Measurements from ENCODE around the gene STOML2.

GRCh38 chr9:34381267-34381969 is 4.7 kb upstream of the MYORG start:
- PRO-cap = no peak

DNA sequence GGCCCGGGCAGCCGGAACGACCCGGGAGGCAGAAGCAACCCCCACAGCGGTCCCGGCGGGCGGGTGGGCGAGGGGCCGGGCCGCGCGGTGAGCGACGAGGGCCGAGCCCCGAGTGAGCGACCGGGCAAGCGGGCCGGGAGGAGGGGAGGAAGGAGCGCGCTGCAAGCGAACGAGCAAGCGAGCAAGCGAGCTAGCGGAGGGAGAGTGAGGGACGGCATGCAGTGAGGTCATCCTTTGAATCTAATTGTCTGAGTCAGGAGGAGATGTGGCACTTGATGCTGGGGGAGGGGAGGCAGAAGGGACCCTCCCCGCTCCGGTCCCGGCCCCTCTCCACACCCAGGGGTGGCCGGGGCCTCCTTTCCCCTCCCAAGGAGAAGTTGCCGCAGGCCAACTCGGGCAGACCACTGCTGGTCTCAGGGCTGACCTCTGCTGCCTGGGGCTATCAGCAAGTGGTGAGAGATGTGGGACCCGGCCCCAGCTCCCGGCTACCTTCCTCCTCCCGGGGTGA is 11.4 kb downstream of the CNTFR start:
- PRO-cap = no peak

DNA sequence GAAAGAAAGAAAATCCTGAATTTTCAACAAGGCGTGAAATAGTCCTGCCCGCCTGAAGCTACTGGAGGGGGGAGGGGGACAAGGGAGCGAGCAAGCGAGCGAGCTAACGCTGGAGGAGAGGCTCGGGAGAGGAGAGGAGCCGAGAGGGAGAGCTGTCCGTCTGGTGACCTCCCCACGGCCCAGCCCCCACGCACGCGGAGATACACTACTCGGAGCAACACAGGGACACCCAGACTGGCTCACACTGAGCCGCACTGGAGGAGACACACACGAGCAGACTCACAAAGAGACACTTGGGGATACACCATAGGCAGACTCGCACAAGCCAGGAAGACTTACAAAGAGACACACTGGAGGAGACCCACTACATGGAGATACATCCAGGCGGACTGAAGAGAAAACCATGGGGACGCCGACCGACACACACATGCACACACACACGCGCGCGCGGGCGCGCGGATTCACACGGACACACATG is 857 bp downstream of the CNTFR start:
- PRO-cap = no peak

GRCh38 chr9:34591611-34592079 is 2.1 kb upstream of the CNTFR start:
- PRO-cap = no peak

- PRO-cap = unidirectional peak, plus-strand start at chr9:34701461; unidirectional peak, plus-strand start at chr9:34701544
These were observed 8.7 kb downstream of the CCL21 start for GRCh38 chr9:34701108-34701769.

DNA sequence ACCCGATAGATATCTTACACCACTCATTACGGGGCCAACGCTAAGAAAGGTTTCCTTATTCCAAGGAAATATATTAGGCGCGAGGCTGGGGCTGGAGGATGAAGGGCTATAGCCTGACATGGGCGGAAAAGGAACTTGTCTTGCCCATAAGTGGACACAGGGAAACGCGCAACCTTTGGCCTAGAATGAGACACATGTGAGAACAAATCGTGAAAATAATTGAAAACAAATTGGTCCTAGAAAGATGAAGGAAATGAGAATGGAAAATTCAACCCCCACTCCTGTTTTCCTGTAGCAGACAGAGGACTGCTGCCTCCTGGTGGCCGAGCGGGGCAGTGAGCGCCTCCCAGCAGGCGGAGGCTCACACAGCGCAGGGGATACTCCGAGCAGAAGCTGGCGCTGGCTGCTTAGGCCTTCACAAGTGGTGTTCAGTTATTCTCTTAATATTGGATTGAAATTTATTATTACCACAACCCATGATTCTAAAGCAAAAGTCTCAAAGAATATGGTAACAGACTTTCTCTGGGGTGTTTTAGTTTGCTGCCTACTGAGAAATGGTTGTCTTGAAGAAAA is 7.9 kb downstream of the CCL21 start:
- PRO-cap = no peak

- PRO-cap = no peak
These were observed 20.2 kb upstream of the PHF24 start for GRCh38 chr9:34937925-34938163.

DNA sequence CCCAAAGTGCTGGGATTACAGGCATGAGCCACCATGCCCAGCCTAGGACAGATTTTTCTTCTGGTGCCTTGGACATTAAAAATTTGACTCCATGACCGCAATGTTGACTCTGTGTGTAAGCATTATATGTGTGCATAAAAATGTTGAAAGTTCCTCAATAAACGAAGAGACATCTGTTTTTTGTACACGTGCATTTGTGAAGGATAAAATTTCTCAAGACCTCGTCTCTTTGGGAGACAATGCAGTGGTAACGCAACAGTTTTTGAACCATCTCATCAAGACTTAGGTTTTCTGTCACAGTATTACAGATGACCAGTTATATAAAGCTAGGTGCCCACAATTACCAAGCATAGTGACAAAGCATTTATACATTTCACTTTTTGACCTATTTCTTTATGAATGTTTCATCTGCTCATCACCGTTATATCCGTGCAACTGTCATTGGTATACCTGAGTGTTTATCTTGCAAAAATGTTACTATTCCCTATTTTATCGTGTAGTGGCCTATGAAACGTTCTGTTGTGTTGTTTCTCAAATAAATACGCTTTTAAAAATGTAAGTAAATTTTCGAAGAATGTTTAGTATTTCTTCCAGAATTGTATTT is 13.2 kb downstream of the C9orf131 start:
- PRO-cap = no peak

- PRO-cap = bidirectional peak, plus-strand start at chr9:35103297, minus-strand start at chr9:35103109
These were observed at the start of gene STOML2 for GRCh38 chr9:35103012-35103930. Gene STOML2, minus strand, starts transcription at chr9:35103131.

- PRO-cap = unidirectional peak, minus-strand start at chr9:35111486; unidirectional peak, minus-strand start at chr9:35111551
These were observed 4.3 kb downstream of the ATOSB start for GRCh38 chr9:35111154-35111975.

DNA sequence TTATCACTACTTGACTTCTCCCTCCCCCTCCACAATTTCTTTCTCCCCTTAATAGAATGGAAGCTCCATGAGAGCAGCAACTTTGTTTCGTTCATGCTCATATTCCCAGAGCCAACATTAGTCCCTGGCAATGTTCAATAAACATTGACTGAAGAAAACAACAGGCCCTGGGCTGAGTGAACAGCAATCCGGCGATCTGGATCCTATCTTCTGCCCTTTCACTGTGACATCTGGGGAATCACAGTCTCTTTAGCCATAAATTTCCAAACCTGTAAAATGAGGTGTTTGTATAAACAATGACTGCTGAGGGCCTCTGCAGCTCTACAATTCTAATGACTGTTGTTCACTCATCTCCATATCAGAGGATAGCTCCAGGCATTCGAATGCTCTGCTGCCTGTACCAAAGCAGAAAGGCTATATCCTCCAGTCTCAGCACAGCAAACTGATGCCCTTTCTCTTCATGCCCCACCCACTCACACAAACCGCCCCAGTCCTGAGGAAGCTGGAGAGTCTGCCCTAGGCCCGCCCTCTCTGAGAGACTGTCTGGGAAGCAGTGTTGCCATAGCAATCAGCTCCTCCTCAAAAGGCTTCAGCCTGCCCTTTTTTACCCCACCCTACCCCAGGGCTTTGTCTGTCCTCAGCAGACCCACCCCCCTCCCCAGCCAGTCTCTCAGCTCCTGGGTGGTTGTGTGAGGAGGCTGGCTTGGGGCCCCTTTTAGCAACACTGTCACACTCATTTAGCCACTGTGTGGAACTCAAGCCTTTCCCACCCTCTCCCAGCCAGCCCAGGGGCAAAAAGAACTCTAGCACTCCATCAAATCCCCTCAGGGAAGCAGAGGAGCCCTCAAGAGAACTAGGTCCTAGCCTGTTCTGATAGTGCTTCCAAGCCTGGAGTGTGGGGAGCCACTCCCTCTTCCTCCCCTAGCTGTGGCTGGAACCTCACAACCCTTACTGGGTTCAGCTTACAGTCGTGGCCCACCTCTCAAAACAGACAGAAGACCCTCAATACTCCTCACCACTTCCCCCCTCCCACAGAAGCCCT is 1.6 kb downstream of the ATOSB start:
- PRO-cap = no peak

DNA sequence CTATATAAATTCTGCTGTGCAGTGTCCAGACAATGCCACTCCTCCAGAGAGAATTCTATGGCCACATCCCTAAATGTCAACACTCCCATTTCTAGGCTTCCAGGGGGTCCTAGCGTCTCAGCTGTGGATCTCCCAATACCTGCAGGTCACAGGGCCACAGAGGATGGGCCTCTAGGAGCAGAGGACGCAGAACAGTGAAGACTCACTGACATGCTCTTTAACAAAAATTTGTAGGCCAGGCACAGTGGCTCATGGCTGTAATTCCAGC is 12.8 kb upstream of the UNC13B start:
- PRO-cap = no peak

DNA sequence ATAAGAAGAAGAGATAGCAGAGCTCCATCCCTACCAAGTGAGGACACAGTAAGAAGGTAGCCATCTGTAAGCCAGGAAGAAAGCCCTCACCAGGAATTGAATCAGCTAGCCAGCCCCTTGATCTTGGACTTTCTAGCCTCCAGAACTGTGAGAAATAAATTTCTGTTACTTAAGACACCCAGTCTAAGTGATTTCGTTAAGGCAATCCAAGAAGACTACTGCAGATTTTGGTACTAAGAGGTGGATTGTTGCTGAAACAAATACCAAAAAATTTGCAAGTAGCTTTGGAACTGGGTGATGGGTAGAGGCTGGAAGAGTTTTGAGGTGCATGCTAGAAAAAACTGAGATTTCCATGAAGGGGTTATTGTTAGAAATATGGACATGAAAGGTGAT is 102.0 kb downstream of the UNC13B start:
- PRO-cap = no peak

DNA sequence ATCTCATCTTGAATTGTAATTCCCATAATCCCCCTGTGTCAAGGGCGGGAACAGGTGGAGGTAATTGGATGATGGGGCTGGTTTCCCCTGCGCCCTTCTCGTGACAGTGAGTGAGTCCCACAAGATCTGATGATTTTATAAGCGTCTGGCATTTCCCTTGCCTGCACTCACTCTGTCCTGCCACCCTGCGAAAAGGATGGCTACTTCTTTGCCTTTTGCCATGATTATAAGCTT is 902 bp upstream of the RUSC2 start:
- PRO-cap = no peak

GRCh38 chr9:35608681-35609822 is 4.0 kb downstream of the TESK1 start:
- PRO-cap = no peak

DNA sequence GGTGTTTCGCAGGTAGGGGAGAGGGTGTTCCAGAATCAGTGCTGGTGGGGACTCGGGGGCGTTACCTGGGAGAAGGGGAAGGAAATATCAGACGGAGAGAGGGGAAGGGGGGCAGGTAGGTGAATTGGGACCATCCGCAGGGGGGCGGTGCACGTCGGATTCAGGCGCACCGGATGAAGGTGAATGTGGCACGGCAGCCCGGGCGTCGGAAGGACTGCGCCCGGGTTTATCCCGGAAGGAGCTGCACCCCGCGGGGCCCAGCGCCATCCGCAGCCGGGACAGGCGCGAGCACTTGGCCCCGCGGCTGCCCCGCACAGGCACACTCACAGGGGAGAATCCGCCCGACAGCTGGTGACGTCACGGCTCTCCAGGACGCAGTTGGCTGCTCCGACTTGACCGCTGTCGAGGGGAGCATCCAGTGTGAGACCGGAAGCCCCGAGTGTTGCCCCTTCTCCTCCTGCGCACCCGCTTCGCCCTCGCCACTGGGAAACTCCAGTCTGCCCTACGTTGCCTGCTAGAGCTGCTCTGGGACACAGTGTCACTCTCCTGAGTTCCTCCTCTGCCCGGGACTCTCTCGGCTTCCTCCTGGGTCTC is 1.3 kb downstream of the CD72 start:
- PRO-cap = no peak

DNA sequence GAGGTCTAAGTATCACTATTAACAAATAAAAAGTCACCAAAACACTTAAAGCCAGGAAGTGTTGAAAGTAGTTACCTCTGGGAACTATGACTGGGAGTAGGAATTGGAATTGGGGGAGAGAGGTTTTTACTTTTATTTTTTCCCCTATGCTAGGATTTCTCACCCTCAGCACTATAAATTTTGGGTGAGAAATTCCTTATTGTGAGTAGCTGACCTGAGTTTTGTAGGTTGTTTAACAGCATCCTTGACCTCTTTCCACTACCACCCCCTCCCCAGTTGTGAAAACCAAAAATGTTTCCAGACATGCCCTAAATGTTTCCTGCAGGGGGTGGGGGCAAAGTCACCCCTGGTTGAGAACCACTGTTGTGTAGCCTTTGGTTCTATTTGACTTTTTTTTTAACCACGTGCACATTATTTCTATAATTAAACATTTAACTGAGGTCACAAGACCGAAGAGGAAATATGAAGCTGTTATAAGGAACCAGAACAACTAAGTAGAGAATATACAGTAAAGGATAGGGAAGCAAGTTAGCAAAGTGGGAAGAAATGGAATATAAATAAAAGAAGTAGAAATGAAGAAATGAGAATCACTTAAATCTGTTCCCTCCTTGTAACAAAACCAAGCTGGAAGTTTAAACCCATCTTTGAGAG is 14.7 kb downstream of the SIT1 start:
- PRO-cap = no peak

DNA sequence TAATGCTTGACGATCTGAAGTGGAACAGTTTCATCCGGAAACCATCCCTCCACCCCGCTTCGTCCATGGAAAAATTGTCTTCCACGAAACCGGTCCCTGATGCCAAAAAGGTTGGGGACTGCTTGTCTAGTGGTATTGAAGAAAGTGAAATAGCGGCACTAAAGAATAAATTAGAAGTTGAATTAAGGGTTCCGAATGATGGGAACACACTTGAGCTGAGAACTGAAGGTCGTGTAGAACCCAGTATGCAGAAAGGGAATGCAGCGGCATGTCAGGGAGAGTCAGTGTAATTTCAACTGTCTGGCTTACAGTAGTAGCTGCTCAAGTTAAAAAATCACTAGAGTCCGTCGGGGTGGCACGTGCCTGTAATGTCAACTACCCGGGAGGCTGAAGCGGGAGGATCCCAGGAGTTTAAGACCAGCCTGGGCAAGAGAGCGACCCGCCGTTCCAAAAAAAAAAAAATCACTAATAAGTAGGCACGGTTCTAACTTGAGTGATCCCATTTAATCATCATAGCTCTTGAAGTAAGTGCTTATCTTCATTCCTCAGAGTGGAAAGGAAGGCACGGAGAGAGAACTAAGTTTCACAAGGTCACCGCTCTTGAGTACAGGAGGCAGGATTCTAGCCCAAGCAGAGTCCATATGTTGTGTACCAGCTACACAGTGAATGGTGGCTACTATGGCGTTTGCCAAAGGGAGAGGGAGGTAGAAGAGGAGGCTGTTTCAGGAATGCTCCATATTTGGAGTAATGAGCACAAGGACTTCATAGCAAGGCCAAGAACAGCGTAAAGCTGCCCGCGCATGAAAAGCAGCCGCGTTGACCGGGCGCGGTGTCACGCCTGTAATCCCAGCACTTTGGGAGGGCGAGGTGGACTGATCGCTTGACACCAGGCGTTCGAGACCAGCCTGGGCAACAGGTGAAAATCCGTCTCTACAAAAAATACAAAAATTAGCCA is 1.1 kb upstream of the CCDC107 start:
- PRO-cap = bidirectional peak, plus-strand start at position 548 of the sequence, minus-strand start at position 455 of the sequence

DNA sequence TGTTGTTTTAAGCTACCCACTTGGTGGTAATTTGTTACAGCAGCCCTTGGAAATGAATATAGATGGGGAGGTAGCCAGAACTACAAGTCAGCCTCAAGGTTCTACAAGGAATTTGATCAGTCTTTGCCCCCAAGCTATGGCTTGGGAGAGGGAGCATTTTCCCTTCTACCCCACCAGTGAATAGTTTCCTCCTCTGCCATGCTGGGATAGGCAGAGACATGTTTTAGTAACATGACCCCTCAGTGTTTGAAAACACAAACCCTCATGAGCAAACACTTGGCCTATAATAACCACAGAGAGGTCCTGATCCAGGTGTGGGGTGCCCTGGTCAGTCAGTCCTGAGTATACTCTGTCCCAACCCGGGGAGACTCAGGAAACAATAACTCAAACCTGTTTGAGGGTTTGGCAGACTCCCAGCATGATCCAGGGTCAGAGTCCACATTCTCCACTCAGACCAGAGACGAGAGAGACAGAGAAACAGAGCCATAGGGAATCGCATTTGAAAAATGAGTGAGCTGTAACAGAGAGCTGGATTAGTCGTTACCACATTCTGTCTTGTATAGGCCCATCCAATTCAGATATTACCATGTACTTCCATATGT is 4.3 kb upstream of the ARHGEF39 start:
- PRO-cap = no peak

DNA sequence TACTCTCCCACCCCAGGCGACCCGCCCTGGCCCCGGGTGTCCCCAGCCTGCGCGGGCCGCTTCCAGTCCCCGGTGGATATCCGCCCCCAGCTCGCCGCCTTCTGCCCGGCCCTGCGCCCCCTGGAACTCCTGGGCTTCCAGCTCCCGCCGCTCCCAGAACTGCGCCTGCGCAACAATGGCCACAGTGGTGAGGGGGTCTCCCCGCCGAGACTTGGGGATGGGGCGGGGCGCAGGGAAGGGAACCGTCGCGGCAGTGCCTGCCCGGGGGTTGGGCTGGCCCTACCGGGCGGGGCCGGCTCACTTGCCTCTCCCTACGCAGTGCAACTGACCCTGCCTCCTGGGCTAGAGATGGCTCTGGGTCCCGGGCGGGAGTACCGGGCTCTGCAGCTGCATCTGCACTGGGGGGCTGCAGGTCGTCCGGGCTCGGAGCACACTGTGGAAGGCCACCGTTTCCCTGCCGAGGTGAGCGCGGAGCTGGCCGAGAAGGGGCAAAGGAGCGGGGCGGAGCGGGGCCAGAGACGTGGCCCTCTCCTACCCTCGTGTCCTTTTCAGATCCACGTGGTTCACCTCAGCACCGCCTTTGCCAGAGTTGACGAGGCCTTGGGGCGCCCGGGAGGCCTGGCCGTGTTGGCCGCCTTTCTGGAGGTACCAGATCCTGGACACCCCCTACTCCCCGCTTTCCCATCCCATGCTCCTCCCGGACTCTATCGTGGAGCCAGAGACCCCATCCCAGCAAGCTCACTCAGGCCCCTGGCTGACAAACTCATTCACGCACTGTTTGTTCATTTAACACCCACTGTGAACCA is 2.2 kb downstream of the CA9 start:
- PRO-cap = no peak

Data from left common carotid artery plus branches (tissue), 1 donor.